ENCODE measurements around a stretch of chr7.

- PRO-cap = no peak
These were observed 43.7 kb downstream of the FOXK1 start for GRCh38 chr7:4725891-4726037.

DNA sequence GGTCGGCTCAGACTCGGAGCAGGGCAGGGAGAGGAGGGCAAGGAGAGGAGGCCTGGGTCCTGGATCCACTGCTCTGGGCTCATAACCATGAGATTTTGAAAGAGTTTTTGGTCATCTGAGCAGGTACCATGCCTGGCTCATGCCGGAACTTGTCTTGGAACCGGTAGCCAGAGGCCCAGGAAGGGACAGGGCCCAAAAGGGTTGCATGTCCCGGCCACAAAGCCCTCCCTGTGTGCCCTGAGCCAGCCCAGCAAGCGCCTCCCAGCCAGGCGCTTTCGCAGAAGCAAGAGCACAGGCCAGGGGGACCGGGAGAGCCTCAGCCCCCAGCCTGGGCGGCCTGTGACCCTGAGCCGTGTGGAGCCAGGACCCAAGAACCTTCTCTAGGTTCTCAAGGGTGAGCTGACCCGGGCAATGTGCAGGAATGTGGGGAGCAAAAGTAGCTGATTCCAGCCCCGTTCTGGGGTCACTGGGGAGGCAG lies 10.3 kb upstream of the AP5Z1 start:
- PRO-cap = no peak

DNA sequence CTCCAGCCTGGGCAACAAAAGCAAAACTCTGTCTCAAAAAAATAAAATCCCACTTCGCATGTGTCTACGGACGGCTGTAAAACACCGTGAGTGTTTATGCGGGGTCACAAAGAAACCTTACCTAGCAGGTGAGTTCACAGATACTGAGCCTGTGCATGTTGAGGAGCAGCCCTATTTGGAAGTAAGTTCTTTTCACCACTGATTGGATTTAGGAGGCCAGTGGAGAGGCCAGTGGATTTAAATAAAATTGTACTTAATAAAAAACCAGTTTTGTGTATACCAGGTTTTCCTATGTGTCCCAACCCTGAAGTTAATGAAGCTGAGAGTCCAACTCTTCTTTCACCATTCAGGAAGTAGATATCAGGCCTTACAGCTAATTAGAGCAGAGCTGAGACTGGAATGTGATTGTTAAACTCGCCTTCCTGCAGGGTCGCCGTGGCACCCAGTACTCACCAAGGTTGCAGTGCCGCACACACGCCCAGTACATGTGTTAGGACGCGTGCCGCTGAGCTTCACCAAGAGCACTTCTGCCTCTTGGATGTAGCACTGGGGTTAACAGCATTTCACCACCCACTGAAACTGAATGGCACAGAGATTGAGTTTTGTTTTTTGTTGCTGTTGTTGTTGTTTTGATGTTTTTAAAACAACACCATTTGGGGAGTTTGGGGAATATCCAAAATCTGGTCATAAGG lies 21.6 kb downstream of the WIPI2 start:
- PRO-cap = no peak

DNA sequence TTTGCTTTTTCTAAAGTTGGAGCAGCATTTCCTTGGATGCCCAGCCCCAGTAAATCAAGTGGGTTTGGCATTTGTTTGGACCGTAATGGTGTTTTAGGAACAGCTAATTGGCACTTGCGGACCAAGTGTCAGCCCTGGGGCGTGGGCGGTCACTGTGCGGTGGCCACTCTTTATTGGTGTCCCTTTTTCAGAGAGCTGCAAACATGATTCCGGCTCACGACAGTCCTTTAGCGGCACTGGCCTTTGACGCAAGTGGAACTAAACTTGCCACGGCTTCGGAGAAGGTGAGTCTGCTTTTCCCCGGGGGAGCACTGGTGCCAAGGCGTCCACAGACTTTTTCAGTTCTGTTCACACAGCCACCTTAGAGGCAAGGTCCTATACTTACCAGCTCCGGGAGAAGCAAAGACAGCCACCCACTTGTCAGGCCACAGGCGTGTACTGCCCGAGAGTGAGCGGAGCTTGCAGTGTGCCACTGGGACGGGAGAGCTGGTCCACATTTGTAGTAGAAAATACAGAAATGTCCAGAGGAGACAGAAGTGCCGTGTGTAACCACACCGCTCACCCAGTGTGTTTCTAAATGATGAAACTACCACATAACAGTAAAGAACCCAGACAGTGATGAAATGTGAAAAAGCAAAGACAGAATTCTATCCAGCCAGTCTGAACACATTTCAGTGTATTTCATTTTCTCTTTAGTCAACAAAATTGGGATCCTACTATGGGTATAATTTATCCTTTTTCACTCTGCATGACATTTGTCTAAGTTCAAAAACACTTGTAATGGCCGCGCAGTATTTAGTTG lies 27.9 kb downstream of the WIPI2 start:
- PRO-cap = no peak

DNA sequence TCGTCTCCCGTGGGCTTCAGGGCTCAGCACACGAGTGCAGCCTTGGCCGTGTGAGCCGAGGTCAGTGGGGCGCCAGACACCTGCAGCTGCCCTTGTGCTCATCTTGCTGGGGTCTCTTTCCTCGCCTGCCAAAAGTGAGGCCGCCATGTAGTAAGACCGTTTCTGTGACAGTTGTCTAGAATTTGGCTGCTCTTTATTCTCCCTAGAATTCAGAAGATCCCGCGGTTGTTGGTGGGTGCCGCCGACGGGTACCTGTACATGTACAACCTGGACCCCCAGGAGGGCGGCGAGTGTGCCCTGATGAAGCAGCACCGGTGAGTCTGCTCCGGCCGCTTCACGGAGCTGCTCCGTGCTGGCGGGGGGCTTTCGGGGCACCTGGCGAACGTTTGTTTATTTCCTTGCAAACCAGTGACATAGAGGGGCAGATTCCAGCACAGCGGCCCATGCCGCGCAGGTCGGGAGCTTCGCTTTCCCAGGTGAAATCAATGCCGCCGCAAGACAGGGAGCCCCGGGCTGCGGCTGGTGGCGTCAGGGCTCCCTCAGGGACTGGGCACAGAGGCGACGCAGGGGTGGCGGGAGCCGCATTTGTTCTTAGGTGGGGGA lies 38.0 kb downstream of the WIPI2 start:
- PRO-cap = no peak

- PRO-cap = no peak
These were observed 34.4 kb upstream of the SLC29A4 start for GRCh38 chr7:5248119-5248949.

GRCh38 chr7:5304576-5304936 lies 21.8 kb downstream of the SLC29A4 start:
- PRO-cap = no peak

GRCh38 chr7:5443672-5444207 lies 20.1 kb upstream of the TNRC18 start:
- PRO-cap = no peak

- PRO-cap = no peak
These were observed 5.1 kb upstream of the FBXL18 start for GRCh38 chr7:5518758-5519134.

DNA sequence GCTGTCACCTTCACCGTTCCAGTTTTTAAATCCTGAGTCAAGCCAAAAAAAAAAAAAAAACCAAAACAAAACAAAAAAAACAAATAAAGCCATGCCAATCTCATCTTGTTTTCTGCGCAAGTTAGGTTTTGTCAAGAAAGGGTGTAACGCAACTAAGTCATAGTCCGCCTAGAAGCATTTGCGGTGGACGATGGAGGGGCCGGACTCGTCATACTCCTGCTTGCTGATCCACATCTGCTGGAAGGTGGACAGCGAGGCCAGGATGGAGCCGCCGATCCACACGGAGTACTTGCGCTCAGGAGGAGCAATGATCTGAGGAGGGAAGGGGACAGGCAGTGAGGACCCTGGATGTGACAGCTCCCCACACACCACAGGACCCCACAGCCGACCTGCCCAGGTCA lies 2.8 kb downstream of the ACTB start:
- PRO-cap = no peak

- PRO-cap = no peak
These were observed 81.7 kb downstream of the RNF216 start for GRCh38 chr7:5699373-5700591.

DNA sequence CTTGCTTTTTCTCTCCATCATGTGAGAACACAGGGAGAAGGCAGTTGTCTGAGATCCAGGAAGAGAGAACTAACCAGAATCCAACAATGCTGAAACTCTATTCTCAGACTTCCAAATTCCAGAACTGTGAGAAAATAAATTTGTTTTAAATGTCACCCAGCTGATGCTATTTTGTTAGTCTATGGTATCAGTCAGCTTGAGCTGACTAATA lies 15.0 kb downstream of the RNF216 start:
- PRO-cap = no peak

- PRO-cap = no peak
These were observed 12.9 kb upstream of the RNF216 start for GRCh38 chr7:5794344-5794783.

- PRO-cap = no peak
These were observed 16.7 kb upstream of the RSPH10B start for GRCh38 chr7:5987052-5987662.

DNA sequence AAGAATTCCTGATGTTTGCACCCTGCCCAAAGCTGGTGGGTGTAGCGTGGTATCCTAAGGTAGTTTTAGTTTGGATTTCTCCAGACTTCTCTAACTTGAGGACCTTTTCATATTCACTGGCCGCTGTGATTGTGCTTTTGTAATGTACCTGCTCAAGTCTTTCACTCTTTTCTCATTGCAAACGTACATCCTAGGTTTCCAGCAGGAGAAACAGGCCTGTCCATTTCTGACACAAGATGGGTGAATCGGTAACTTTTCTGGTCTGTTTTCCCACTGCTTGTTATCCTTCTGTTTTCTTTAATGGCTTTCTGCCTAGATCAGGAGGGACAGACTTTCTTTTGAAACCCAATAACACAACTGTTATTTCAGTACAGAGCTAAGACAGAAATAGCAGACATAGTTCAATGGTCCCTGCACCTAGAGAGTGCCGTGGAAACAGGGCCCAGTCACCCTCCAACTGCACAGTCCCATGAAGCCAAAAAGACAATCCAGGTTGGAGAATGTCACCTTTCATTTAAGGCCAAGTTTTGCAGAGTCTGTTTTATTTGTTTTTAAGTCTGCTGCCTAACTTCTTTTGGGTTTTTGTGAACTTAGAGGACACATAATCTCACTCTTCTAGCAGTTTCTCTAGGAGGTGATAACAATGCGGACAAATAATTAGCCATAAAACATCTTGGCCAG lies 2.4 kb downstream of the AIMP2 start:
- PRO-cap = no peak

DNA sequence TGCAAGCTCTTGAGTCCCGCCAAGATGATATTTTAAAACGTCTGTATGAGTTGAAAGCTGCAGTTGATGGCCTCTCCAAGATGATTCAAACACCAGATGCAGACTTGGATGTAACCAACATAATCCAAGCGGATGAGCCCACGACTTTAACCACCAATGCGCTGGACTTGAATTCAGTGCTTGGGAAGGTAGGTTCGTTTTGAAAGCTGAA lies 6.0 kb downstream of the AIMP2 start:
- PRO-cap = no peak

DNA sequence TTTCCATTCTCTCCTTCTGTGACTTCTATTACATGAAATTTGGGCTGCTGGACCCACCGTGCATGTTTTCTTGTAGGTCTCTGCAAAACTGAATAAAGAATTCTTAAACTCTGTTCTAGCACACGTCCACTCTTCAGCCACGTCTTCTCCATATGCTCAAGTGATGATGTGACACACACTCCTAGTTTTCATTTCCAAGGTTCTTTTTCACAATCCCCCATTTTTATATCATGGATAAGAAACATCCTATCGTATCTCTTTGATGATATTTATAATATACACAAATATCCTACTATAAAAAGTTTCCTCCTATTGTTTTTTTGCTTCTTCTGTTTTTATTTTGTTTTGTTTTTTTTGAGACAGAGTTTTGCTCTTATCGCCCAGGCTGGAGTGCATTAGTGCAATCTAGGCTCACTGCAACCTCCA lies 77.0 kb downstream of the USP42 start:
- PRO-cap = no peak

DNA sequence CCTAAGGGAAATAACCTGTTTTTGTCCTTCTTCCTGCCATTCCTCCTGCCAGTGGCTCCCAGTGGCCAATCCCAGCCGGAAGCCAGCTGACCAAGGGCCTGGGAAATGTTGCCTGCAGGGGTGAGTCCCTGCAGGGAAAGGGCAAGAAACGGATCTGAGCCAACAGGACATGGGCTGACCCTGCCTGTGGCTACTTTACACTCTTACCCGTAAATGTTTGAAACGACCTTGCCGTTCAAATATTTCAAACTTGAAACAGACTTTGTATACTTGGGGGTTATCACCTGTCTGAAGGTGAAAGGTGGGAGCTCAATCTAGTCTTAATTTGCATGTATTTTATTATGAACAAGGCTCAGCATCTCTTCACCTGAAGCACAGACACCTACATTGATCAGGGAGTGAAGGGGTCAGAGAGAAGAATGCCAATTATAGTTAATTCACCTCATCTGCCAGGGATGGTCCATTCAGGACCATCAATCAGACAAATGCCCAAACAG lies 3.3 kb downstream of the CYTH3 start:
- PRO-cap = no peak

DNA sequence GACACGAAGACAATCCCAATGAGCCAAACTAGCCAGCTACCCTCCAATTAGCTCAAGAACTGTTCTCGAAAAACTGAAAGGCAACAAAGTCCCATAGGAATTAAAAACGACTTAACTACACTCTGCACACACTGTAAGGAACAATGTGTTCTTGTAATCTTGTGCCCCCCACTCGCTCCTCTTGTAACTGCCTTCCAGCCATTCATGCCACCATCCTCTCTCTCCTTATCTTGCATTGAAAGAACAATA lies 3.0 kb downstream of the CYTH3 start:
- PRO-cap = no peak

- PRO-cap = unidirectional peak, plus-strand start at chr7:6385674
These were observed 10.9 kb downstream of the RAC1 start for GRCh38 chr7:6385127-6385800.

Data from left colon (tissue), 1 donor.